Measurements from ENCODE around the gene ZNF514.

DNA sequence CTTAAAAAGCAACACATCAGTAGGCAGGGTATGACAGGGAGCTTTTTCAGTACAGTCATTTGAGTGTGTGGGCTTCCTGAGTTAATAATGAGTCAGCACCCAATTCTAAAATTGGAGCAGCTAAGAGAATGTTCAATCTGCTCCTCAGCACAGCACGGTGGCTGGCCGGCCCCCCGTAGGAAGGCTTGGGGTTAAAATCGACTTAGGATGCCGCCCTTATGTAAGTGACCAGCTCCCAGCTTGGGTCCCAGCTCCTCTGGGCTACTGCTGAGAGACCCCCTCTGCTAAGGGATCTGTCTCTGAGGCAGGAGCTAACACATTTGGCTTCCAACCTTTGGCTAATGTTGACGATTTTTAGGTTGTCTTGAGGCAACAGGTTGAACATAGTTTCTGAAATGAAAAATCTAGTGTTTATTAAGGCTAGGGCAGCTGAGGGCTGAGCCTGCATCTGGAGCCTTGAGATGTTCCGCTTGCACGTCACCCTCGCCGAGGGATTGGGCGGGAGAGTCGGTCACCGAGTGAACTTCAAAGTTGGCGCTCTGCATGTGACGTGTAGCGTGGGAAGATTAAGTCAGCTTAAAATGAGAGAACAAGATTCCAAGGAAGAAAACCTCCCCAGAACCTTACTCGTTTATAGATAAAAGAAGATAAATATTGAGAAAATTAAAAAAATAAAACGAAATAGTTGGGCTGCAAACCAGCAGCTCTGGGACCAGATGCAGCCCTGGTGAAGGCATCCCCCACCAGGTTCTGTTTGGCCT, 291.2 kb upstream of the PLGLB2 start:
- PRO-cap = no peak
- RRBS = no CpG with 5 or more reads among the region's 18 CpGs

- PRO-cap = no peak
- RRBS = no CpG with 5 or more reads among the region's 11 CpGs
Observed at GRCh38 chr2:87501025-87501529, 246.8 kb upstream of the PLGLB2 start.

DNA sequence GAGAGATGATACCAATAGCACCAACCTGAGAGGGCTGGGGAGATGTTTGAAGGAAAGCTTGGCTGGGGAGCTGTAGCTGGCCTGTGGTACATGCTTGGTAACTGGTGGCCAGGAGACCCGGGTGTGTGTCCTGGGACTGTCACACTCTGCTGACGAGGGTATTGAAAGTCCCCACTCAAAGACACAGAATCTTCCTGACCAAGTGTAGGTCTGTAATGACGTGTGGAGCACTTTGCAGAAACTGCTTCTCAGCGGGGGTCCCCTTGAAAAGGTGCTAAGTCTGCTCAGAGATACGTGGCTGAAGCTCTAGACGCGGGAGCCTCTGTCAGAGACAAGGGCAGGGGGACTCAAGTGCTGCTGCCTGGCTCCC, 230.4 kb upstream of the PLGLB2 start:
- PRO-cap = no peak
- RRBS = no CpG with 5 or more reads among the region's 7 CpGs

DNA sequence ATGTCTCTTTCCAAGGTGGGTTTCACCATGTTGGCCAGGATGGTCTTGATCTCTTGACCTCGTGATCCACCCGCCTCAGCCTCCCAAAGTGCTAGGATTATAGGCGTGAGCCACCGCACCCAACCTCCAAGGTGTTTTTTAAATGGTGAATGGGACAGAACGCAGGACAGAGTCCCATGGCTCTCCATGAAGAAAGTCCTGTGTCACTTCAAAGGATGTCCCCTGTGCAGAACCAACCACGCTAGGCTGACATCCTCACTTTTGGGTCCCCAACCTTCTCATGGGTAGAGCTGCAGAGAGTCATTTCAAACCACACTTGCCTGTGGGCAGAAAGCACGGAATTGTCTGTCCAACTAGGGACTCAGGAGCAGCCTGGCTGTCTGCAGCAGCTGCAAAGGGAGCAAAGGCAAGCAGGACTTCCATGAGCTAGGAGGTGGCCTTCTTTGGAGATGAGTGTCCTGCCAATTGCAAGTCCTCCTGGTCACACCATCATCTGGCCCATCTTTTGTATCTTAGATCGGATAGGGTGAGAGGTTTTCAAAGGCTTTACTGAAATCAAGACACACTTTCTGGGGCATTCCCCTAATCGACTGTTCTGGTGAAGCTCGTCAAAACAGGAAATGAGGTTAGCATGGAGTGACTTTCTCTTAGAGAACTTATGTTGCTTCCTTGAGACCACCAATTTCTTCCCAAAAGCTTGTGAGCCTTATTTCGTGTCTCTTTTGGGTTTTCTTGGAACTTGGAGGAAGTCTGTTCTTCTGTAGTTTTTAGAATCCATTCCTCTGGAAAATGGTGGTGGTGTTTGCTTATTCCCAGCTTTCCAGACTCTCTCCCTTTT, 222.4 kb upstream of the PLGLB2 start:
- PRO-cap = no peak
- RRBS = no CpG with 5 or more reads among the region's 11 CpGs

DNA sequence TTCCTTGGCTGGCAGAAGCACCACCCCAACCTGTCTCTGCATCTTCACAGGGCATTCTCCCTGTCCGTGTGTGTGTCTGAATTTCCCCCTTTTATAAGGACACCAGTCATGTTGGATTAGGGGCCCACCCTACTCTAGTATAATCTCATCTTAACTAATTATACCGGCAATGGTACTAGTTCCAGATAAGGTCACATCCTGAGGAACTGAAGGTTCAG, 175.9 kb upstream of the PLGLB2 start:
- PRO-cap = no peak
- RRBS = no CpG with 5 or more reads among the region's 2 CpGs

GRCh38 chr2:87636768-87637258, 111.1 kb upstream of the PLGLB2 start:
- PRO-cap = no peak
- RRBS = no CpG with 5 or more reads among the region's 7 CpGs

- PRO-cap = no peak
- RRBS = no CpG with 5 or more reads among the region's 7 CpGs
Observed at GRCh38 chr2:87640142-87640502, 107.8 kb upstream of the PLGLB2 start.

- PRO-cap = no peak
- RRBS = no CpG with 5 or more reads among the region's 3 CpGs
Observed at GRCh38 chr2:88066572-88066897, 1.1 kb upstream of the SMYD1 start.

DNA sequence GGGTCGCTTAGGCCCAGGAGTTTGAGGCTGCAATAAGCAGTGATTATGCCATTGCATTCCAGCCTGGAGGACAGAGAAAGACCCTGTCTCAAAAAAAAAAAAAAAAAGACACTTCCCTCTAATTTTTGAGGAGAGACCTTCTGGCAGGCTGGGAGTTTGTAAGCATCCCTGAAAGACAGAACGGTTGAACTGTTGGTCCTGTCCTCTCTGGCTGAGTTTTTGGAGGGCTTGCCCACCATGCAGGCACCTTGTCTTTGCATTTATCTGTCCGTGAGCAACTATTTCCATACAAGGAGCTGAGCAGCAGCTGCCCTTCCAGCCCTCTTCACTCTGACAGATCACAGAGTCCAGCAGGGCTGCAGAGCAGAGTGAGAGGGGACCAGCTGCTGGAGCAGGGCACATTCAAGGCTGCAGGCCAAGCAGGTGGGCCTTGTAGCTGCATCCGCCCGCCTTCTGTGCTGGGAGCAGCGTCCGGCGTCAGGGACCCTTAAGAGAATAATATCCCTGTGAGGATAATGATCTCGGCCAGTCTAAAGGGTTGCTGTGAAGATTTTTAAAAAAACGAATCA, 9.4 kb downstream of the SMYD1 start:
- PRO-cap = no peak
- RRBS = no CpG with 5 or more reads among the region's 10 CpGs

DNA sequence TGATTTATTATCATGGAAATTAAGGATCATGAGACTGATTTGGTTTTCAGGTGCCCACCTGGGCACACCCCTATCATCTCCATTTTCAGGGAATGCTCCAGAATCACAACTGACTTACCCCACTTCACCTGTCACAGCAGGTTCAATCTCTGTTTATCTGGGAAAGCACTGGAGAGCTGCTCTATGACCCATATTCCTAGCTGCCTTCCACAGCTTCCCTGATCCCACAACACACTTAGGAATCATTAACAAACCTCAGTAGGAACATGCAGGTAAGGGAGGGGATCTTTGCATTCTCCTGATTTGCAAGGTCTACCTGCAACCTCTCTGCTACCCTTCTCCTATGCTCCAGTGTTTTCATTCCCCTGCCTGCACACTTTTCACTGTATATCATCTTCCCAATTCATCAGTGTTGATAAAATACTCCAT, 18.7 kb upstream of the FABP1 start:
- PRO-cap = no peak

GRCh38 chr2:88182573-88183370, 12.6 kb downstream of the THNSL2 start:
- PRO-cap = no peak
- RRBS = no CpG with 5 or more reads among the region's 6 CpGs

DNA sequence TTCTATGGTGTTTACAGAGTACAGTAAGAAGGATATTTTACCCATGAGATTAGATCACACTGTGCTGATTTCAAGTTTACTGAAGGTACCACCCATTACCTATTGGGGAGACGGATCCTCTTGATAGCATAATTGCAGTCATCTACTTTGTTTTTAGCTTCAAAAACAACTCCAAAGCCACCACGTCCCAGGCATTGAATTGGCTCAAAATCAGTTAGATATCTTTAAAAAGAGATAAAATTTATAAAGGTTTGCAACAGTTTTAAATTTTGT, 47.9 kb downstream of the EIF2AK3 start:
- PRO-cap = no peak
- RRBS = no CpG with 5 or more reads among the region's 2 CpGs

- PRO-cap = no peak
- RRBS = no CpG with 5 or more reads among the region's 6 CpGs
Observed at GRCh38 chr2:88784719-88785173, 93.3 kb downstream of the RPIA start.

GRCh38 chr2:89117549-89118070, 426.1 kb downstream of the RPIA start:
- PRO-cap = no peak
- RRBS = no CpG with 5 or more reads among the region's 4 CpGs

DNA sequence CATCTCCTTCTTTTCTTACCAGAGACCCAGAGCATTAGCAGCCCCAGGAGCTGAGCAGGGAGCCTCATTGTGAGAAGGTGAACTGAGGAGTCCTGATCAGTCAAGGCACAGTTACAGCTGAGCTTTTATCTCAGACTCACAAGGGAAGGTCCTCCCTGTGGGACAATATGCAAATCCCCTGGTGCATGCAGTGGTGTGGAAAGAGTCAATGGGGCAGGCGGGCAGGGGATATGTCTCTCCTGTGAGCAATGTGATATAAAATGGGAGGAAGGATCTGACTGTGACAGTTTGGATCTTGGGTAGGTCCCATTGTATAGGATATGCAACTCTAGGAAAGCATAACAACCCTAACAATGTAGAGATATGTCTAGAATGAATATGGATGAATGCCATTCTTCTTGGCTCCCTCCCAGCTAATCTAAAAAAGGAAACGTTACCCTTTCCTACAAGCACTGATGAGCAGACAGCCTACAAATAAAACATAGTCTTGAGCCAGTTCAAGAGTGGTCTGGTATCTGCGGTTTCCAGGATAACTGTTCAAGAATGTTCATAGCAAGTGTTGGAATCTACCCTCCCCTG, 531.0 kb downstream of the RPIA start:
- PRO-cap = no peak
- RRBS = no CpG with 5 or more reads among the region's 3 CpGs

DNA sequence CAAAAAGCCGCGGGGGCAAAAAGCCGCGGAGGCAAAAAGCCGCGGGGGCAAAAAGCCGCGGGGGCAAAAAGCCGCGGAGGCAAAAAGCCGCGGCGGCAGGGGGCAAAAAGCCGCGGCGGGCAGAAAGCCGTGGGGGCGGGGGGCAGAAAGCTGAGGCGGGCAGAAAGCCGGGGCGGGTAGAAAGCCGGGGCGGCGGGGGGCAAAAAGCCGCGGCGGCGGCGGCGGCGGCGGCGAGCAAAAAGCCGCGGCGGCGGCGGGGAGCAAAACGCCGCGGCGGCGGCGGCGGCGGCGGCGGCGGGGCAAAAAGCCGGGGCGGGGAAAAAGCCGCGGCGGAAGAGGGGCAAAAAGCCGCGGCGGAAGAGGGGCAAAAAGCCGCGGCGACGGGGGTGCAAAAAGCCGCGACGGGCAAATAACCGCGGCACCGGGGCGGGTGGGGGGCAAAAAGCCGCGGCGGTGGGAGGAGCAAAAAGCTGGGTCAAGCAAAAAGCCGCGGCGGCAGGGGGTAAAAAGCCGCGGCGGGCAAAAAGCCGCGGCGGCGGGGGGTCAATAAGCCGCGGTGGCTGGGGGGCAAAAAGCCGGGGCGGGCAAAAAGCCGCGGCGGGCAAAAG, 1633.1 kb downstream of the RPIA start:
- PRO-cap = no peak
- RRBS = 2% methylated on average over 8 of the region's 88 CpGs

DNA sequence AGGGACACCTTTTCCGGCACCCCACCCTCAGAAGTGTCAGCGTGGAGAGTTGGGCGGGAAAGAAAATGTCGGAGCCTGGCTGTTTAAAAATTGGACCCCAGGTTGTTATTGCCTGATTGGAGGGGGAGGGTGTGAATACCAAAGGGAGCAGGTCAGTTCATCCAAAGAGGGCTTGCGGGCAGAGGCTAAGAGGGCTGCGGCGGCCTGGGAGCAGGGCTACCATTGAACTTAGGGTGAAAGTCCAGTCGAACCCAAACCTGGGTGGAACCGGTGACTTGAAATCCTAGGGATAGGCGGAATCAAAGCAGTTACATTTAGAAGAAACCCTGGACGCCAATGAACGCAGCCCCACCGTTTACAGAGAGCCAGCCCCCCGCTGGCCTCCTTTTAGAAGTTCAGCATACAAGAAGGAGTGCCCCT, 1.3 kb downstream of the MAL start:
- PRO-cap = no peak
- RRBS = 11% methylated on average over 3 of the region's 14 CpGs

GRCh38 chr2:95058878-95059481, 33.5 kb downstream of the MAL start:
- PRO-cap = bidirectional peak, plus-strand start at chr2:95059307, minus-strand start at chr2:95058967
- RRBS = no CpG with 5 or more reads among the region's 12 CpGs

GRCh38 chr2:95084826-95085728, 36.5 kb downstream of the MRPS5 start:
- PRO-cap = unidirectional peak, minus-strand start at chr2:95085544
- RRBS = no CpG with 5 or more reads among the region's 10 CpGs

GRCh38 chr2:95158958-95160257, at the start of gene ZNF514:
TSS of gene ZNF514 (minus strand) at chr2:95159848.
- PRO-cap = bidirectional peak, plus-strand start at chr2:95159400, minus-strand start at chr2:95159385; bidirectional peak, plus-strand start at chr2:95159809, minus-strand start at chr2:95159769
- RRBS = 2% methylated on average over 22 of the region's 125 CpGs

Data from kidney (tissue), 2 donors.